AG04449 (cell line): Measurements from ENCODE around the gene DPYSL5.

- RRBS = no CpG with 5 or more reads among the region's 14 CpGs
These were observed 47.5 kb downstream of the ADCY3 start for GRCh38 chr2:24872461-24872914.

DNA sequence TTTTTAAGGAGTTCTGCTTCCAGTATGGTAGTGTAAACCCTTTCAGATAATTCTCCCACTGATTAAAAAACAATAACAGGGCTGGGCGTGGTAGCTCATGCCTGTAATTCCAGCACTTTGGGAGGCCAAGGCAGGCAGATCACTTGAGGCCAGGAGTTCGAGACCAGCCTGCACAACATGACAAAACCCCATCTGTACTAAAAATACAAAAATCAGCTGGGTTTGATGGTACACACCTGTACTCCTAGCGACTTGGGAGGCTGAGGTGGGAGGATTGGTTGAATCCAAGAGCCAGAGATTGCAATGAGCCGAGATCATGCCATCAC lies 8.9 kb upstream of the DNAJC27 start:
- RRBS = no CpG with 5 or more reads among the region's 4 CpGs

- RRBS = 53% methylated on average over 2 of the region's 36 CpGs
These were observed 7.4 kb downstream of the POMC start for GRCh38 chr2:25160906-25161459.

DNA sequence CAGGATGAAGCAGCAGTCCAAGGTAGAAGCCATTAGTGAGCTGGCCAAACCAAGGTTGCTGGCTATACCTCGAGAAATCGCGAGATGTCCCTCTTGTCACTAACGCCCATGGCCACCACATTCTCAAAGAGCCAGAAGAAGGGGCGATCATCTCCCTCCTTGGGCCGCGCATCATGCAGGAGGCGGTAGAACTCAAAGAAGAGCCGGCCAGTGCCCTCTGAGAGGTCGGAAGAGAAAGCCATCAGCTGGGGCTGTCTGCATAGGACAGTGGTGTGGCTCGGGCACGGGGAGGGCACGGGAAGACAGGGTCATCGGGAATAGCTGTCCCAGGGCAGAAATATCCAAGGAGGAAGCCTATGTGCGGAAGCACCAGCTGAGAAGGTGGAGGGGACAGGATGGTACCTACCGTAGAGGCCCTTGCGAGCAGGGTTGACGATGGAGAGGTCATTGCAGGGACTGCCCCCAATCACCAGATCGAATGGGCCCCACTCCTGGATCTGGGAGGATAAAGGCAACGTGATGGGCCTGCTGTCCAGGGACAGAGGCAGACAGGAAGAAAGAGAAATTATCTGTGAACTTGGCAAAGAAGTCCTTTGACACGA lies 72.0 kb upstream of the POMC start:
- RRBS = no CpG with 5 or more reads among the region's 21 CpGs

DNA sequence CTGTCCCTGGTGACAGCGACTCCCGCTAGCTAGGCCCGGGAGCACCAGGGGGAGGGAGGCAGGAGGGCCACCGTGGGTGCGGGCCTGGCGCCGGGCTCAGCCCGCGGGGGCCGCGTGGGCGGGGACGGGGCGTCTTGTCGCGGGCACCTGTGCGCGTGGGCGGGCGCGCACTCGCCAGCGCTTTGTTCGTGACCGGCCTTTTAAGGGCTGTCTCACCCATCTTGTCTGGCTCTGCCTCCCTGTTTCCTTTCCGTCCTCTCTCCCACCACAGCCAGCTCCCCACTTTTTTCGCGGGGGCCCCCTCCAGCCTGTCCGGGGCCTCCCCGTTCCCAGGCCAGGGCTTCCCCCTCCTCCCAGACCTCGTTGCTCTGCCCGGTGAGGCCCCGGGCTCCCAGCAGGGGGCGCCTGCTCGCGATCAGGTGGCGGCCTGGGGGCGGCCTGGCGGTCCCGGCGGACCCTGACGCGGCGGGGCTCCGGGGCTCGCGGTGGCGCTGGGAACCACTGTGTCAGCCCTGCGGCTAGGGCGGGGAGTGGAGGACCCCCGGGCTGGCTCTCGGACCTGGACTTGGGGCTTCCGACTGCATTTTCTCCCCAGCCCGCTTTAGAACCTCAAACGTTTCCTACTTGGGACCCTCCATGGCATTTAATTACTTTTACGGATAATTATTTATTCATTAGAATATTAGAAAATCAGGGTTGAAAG lies 64.6 kb downstream of the DNMT3A start:
- RRBS = 18% methylated on average over 32 of the region's 56 CpGs

- RRBS = no CpG with 5 or more reads among the region's 16 CpGs
These were observed 50.6 kb downstream of the DNMT3A start for GRCh38 chr2:25291030-25291604.

DNA sequence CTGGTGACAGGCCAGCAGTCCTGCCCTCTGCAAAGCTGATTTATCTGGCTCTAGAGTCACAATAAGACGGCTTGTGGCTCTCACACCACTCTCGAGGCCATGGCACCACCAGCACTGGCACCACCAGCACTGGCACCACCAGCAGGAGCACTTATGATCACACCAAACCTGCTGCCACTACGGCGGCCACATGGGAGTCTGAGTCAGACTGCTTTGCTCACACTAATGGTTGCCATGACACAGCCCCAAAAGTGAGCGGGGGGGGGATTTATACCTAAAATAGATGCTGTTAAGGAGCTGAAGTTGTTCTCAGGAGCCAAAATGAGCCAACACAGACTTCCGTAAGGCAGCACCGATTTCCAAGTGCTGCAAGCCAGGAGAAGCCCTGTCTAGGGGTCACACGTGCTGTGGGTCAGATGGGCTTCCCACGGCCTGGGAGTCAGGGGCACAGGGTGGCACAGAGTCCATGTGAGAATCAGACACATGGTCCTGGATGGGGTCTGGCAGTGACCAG lies 16.8 kb downstream of the DNMT3A start:
- RRBS = no CpG with 5 or more reads among the region's 9 CpGs

DNA sequence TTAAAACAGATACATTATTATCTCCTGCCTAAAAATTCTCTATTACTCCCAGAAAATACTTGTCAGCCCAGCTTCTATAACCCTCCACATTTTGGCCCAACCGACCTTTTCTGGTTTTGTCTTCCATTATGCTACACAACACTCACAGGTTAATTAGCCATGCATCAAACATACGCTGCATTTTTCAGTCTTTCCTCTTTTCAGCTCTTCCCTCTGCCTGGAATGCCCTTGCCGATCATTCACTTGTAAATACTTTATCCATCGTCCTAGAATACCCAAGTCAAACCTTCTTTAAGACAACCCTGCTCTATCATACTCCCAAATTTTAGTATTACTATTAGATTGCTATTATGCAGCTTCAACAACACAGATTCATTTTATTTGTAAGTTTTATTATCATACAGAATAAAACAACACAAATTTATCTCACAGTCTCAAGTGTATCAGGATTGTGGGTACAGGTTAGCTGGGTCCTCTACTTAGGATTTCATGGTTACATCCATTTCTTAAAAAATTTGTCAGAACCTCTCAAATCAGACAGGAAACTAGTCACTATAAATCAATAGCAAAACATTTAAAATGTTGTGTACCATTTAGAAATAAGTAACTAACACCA lies 10.6 kb downstream of the ASXL2 start:
- RRBS = no CpG with 5 or more reads among the region's 4 CpGs

DNA sequence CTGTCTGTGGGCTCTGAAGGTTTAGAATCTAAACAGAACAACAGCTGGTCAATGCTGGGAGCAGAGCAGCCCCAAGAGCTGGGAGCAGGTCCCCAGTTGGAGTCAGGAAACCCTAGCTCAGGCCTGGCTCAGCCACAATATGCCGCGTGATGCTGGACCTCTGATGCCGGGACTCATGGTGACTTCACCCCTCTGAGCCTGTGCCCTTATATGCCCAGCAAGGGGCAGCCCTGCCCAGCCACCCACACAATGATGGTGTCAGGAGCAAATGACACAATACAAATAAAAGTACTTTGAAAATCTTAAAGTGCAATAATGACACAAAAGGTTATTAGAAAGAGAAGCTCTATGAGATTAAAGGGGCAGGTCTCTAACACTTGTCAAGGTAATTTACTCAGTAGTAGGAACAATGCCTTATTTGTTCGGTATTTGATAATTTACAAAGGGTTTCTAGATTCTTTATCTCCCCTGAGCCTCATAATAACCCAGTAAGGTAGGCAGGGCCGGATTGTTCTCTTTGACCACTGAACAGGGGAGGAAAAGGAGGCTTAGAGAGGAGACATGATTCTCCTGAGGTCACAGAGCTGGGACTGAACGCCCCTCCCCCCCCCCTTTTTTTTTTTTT lies 18.3 kb upstream of the KIF3C start:
- RRBS = no CpG with 5 or more reads among the region's 6 CpGs

- RRBS = 2% methylated on average over 16 of the region's 67 CpGs
These were observed 659 bp upstream of the RAB10 start for GRCh38 chr2:26032926-26033924.

GRCh38 chr2:26034775-26035209 lies 908 bp downstream of the RAB10 start:
- RRBS = no CpG with 5 or more reads among the region's 13 CpGs

DNA sequence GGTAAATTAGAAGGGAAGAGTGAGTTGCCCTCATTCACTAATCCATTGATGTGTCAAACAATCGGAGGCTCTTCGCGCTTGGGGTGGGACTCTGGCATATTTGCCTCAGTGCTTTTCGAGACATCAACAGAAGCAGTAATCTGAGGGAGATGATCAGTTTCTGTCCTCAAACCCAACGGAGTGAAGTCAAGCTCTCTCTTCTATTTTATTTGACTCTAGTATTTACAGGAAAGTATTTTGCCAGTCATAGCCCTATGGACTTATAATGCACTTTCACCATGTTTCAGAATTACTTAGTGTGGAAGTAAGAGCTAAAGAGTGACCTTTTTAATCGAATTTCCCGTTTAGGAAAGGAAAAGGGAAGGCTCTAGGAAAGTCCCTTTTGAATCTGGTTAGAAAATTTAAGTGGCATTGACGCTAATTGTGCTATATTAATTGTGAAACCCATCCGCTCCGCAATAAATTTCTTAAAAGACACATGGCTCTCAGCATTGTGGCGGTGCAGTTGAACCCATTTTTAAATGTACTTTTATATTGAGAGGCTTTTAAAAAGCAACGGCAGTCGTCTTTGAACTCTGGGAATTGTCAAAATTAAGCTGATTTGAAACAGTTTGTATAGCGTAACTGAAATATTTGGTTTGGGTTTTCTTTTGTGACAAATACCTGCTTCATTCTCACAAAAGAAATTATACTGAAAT lies 1.5 kb downstream of the RAB10 start:
- RRBS = no CpG with 5 or more reads among the region's 14 CpGs

GRCh38 chr2:26416115-26416607 lies 14.4 kb downstream of the DRC1 start:
- RRBS = no CpG with 5 or more reads among the region's 6 CpGs

DNA sequence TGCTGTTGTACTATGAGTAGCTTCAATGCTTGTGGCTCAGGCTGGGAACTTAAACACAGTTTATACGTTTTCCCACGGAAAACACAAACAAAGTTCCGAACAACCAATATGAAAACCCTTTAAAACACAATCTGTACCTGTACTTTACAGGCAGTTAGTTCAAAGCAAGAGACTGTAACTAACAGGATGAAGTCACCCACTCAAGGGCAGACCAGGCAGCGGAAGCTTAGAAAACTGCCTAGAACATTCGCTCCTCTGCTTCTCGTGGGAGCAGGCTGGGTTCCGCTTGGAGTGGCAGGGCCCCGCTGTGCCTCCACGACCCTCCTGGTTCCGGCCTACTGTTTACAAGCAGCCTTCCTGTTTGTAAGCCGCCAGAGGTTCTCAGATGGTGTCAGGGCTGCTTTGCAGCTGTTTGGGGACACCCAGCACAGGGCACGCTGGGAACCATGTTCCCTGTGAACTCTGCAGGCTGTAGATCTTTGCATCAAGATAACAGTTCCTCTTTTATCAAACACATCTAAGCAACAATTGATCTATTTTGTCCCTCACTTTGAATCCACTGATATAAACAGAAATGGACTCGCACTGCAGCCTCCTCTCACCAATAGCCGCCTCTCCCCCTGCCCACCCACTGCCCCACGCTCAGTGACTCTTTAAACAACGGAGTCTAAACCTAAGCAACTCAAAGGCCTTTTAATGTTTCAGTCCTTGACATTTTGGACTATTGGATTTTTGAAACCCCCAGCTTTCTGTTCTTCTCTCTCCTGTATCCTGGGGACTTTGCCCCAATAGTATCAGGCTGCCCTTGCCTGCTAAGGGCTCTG lies 31.2 kb downstream of the CIB4 start:
- RRBS = no CpG with 5 or more reads among the region's 16 CpGs

GRCh38 chr2:26768957-26769970 lies 5.2 kb downstream of the SLC35F6 start:
- RRBS = no CpG with 5 or more reads among the region's 15 CpGs

DNA sequence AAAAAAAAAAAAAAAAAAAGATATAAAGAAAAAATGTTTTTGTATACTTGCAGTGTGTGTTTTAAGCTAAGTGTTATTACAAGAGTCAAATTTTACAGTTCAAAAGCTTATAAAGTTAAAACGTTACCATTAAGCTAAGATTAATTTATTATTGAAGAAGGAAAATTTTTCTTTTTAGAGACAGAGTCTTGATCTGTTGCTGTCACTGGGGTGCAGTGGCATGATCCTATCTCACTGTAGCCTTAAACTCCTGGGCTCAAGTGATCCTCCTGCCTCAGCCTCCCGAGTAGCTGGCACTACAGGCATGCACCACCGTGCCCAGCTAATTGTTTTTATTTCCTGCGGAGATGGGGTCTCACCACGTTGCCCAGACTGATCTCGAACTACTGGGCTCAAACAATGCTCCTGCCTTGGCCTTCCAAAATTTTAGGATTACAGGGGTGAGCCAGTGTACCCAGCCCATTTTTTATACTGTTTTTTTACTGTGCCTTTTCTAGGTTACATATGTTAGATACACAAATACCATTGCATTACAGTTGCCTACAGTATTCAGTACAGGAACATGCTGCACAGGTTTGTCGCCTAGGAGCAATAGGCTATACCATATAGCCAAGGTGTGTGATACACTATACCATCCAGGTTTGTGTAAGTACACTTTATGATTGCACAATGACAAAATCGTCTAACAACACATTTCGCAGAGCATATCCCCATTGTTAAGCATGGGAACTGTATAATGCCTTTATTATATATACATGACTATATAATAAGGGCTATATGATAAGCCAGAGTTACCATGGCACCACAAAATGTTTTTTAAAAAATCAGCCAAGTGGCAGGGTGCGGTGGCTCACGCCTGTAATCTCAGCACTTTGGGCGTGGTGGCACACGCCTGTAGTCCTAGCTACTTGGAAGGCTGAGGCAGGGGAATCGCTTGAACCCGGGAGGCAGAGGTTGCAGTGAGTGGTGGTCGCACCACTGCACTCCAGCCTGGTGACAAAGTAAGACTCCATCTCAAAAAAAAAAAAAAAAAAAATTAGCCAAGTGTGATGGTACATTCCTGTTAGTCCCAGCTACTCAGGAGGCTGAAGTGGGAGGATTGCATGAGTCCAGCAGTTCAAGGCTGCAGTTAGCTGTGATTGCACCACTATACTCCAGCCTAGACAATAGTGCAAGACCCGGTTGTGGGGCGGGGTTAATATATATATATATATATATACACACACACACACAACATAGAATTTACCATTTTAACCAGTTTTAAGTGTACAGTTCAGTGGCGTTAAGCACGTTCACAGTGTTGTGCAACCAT lies 3.0 kb upstream of the CENPA start:
- RRBS = no CpG with 5 or more reads among the region's 20 CpGs

GRCh38 chr2:26786289-26786657 lies 417 bp downstream of the CENPA start:
- RRBS = 2% methylated on average over 24 of the region's 33 CpGs

DNA sequence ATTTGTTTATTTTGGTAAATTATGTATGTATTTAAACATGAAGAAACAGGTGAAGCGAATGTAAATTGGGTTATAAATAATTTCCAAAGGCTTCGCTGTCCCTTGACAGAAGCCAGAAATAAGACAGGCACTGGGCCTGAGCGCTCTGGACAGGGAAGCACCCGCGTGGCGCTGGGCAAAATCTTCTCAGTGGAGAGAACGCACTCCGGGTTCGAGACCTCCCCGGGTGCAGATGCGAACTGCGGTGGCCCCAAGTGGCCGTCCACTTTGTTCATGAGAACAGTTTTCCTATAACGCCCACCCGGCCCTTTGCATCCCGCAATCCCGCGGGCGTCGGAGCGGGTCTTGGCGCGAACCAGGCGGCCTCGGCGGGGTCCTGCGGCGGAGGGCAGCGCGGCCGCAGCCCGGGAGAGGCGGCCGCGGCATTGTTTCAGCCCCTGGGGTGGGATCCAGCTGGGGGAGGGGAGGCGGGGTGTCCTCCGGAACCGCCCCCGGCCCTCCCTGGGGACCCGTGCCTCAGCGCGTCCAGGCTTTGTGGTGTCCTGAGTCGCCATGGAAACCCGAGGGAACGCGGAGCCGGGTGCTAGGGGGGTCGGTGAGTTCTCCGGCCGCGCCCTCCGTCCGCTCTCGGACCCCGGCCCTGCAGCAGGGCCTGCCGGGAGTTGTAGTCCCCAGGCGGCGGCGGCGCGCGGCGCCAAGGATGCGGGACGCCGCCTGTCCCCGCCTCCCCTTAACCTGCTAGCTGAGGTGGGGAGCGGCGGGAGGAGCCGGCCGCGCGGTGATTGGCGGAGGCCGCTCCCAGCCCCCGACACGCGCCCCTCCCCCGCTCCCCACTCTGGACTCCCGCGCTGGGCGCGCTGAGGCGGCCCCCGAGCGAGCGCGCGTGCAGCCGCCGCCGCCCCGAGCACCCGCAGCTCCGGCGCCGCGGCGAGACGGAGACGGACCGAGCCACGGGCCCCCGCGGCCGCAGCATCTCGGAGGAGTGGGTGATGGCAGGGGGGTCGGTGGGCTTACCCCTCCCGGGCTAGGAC lies at the start of gene DPYSL5:
TSS of gene DPYSL5 (plus strand) at position 860 of the 1,031 bp plus-strand sequence.
- RRBS = 3% methylated on average over 41 of the region's 109 CpGs

- RRBS = no CpG with 5 or more reads among the region's 8 CpGs
These were observed 47.8 kb upstream of the MAPRE3 start for GRCh38 chr2:26922657-26923093.